Penis (tissue), 1 donor: ENCODE results near the gene RTN4IP1.

DNA sequence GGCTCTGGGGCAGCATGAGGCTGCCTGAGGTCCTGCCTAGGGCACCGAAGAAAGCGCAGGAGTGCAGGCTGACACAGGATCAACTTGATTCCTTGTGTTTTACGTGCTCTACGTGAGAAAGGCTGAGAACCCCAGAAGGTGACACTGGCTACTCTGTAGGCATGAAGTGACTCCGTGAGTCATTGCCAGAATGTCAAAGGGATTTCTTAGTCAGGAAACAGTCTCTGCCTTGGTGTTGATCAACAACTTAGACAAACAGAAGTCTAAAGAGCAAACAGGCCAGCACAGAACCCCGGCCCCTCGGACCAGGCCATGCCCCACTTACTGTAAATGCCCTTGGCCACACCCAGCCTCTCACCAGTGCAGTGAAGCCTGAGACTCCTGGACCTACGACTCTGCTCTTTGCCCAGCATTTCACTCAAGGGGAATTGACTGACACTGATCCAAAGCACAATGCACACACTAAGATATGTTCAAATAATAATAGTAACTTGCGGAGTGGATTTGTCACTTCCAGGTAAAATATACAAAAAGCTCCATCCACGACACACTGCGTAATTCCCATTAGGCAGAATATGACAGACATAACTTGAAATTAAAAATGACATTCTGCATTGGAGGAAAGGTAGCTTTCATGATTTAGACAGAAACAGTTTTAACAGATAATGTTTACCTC is 289.9 kb upstream of the PRDM1 start:
- PRO-cap = no peak

DNA sequence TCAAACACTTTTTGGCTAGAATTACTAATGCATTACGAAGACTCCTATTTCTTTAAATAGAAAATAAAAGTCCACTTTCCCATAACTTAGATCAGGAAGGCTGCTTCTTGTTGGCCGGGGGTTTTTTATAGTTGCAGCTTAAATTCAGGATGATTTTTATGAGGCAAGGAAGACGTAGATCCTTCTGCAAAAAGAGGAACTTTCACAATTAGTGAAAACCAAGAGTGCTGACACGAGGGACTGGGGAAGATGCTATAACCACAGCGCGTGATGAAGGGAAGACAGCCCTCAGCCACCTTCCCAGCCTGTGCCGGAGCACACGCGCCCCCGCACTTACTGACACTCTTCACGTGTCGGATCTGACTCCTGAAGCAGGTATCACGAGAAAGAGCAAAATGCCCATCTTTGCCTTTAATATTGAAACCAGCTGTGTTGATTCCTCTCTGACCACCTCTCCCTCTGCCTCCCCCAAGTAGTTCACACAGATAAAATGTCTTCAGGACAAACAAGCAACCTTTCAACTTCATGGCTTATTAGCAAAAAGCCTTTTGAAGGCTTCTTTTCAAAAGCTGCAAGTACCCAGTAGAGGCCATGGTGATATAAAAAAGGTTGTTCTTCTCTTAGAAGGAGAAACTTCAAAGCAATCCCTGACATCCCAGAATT is 205.9 kb upstream of the PRDM1 start:
- PRO-cap = no peak

DNA sequence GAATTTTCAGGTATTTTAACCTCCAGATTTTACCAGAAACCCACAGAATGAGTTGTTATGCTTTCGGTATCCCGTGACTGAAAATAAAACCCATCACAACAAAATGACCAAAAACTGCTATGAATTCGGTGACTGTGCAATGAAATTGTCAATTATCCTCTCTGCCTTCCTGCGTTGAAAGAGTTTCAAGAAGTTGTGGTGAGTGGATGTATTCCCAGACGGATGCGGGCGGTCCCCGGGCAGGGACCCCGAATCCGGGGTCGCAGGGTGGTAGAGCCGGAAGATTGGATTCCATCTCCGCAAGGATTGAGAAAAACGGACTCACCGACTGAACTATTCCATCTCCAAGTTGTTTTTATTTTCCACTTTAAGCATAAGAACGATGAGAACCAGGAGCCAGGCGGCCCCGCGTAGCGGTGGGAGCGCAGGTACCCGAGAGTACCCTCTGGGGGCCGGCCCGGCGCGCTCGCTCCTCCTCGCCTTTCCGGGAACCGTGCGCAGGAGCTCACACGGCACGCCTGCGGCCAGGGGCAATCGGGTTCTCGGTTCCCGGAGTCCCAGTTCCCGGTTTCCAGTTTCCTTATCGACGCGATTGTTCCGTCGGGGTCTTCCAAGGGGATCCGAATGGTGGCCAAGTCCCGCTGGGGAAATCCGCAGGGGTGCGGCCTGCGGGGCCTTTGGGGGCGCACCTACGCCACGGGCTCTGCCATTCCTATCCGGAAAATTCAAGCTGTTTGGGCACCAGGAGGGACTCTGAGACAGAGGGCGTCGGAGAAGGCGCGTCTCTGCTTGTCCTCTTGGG is 104.9 kb upstream of the PRDM1 start:
- PRO-cap = bidirectional peak, plus-strand start at position 733 of the sequence, minus-strand start at position 440 of the sequence

DNA sequence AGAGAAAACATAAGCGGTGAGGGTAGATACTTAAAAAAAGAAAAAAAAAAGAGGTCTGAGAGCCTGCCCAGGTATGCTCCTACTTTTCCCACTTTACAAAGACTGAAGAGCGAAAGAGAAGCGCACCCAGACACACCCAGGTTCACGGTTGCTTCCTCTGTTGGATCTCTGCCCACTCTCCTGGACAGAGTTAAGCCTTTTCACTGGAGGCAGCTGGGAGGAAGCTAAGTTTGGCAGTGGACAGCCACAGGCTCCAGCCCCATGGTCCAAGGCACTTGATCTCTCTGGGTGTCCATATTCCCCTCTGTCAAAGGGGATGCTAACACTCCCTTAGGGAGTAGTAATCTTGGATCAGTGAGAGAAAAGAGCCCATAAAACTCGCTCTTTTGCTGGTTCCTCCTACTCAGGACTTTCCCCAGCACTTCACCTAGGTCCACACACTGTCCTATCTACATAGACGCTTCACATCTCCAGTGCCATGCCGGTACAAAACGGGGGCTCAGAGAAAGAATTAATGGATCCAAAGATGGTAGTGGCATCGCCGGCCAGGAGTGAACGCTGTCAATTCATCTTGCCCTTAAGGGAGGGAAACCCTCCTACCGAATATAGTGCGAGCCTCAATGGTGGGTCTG is 100.6 kb upstream of the PRDM1 start:
- PRO-cap = no peak

DNA sequence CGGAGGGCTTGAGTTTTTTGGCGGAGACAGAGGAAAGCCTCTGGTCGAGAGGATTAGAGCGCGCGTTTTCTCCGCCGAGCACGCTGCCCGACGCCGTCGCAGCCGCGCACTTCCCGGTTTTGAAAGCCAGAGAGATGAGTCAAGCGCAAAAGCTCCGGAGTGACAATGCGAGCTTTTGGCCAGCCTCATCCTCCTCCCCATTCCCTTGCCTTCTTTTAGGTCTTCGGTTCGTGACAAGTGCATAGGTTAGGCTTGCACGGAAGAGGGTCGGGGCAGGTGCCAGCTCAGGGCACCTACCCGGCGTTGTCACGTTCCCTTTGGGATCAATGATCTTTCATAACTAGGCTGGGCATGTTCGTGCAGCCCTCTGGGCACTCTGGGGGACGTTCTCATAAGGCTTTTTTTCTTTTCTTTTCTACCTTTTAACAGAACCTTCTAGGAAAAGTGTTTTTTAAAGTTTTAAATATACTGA is 91.2 kb upstream of the PRDM1 start:
- PRO-cap = bidirectional peak, plus-strand start at position 223 of the sequence, minus-strand start at position 121 of the sequence

- PRO-cap = no peak
Measured at GRCh38 chr6:106086733-106087157, 609 bp downstream of the PRDM1 start.

GRCh38 chr6:106089641-106090591 is 3.8 kb downstream of the PRDM1 start:
- PRO-cap = no peak

- PRO-cap = no peak
Measured at GRCh38 chr6:106102911-106104101, 17.2 kb downstream of the PRDM1 start.

GRCh38 chr6:106510995-106511223 is 118.4 kb downstream of the RTN4IP1 start:
- PRO-cap = no peak

DNA sequence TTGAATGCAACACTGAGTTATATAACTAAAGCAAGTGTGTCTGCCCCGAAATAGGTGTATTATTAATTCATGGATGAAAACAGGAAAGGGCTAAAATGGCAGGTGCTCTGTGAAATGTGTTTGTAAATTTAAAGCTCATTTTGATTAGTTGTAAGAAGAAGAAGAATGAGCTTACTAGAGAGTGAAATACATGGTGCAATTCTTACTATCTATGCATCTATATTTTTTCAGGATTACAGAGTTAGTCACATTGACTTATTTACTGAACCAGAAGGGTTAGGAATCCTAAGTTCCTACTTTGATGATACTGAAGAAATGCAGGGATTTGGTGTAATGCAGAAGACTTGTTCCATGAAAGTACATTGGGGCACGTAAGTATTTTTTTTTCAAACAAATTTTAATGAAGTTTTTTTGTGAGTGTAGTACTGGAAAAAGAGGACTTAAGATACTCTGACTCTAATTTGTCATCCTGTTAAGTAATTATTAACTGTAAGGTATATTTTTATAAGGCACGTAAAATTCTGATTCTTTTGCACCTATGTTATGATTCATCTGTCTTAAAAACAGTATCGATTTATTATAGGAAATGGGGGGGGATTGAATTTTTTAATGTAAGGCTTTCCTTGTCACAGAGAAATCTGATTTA is 99.2 kb downstream of the RTN4IP1 start:
- PRO-cap = no peak

DNA sequence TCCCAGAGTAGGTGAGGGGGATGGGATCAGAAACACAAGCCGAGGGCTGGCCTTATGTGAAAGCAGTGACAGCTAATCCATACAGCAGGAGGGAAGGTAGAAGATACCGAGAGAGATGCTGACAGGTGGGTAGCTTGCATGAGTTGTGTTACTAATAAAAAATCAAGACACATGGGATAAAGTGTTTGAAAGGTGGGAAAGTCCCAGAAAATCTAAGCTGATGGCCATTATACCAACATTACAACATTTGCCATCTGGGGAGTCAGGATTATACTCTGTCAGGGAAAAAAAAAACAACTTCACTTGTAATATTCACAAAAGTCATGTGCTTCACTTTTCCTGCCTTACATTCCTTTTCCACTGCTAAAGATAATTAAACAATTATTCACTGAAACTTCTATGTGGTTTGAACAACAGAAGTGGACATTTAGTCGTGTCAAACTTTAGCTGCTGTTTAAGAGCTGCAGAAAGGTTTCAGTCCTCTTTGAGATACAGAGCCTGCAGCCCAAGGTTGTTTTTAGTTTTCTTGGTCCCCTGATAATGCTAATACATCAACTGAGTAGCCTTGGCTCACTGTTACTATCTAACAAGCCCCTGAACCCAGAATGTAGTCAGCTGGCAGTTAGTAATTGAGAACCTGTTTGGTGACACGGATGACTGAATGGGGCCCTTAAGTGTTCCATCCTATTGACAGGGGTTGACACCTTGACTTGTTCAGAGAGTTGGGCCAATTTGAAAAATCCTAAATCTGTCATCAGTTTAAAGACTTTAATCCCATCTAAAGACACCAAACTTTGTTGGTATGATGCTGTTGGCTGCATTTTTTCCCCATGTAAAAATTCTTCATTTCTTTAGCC is 3.0 kb downstream of the RTN4IP1 start:
- PRO-cap = no peak

- PRO-cap = bidirectional peak, plus-strand start at chr6:106629578, minus-strand start at chr6:106629496; bidirectional peak, plus-strand start at chr6:106629848, minus-strand start at chr6:106629819
Measured at GRCh38 chr6:106628908-106630121, at the start of gene RTN4IP1. Gene RTN4IP1, minus strand, starts transcription at chr6:106629498.

DNA sequence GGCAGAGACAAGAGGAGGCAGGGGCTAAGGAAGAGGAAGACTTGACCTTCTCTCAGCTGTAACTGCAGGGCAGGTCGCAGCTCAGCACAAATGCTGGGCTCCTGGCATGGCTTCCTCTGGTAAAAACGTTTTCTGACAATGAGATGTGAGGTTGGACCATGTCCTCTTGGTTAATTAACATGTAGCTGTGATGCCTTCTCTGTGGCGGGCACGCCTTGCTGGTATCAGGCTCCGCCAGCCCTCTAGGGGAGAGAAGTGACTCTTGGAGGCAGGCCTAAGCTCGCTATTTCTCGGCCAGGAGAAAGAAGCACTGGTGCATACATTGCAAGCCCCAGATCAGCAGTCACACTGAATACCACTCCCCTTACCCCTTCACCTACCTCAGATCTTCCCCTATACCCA is 64.9 kb downstream of the QRSL1 start:
- PRO-cap = no peak

DNA sequence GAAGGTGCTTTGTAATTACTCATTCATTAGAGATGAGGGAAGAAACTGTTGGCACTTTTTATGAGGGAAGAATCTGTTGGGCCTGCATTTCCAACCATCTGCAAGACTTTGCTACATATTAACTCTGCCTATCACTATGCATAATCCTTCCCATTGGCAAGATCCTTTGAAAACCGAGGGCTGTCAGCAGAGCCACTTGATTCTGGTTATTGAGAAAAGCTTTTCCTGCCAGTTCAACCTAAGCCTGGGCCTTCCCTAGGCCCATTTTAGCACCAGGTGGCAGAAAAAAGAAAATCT is 103.5 kb downstream of the CD24 start:
- PRO-cap = no peak

DNA sequence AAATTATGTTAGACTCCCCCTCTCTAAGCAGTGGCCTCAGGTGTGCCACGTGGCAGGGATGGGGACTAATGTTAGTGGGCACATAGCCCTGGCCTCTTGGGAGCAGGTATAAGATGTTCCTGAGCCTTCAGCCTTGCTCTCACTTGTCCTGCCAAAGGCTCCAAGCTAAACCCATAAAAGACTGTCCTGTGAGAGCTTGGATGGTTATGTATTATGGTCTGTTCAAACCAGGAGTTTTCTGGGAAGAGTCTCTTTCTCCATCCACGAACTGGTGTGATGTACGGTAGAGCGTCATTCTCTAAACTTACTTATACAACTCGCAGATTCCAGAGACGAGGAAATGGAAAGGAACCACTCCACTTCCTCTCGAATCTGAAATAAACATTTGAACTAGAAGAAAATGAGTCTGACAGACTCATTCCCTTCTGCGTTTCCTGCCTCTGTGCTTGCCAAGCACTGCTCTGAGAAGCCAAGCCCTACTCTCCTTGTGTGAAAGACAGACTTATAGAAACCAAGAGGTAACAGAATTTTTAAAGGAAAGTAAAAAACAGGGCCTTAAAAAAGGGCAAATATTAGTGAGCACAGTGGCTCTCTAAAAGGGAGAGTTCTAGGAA is 5.3 kb downstream of the SOBP start:
- PRO-cap = no peak

GRCh38 chr6:107550260-107551052 is 60.5 kb downstream of the SOBP start:
- PRO-cap = no peak

- PRO-cap = no peak
Measured at GRCh38 chr6:107657789-107658789, 166.0 kb downstream of the SCML4 start.

DNA sequence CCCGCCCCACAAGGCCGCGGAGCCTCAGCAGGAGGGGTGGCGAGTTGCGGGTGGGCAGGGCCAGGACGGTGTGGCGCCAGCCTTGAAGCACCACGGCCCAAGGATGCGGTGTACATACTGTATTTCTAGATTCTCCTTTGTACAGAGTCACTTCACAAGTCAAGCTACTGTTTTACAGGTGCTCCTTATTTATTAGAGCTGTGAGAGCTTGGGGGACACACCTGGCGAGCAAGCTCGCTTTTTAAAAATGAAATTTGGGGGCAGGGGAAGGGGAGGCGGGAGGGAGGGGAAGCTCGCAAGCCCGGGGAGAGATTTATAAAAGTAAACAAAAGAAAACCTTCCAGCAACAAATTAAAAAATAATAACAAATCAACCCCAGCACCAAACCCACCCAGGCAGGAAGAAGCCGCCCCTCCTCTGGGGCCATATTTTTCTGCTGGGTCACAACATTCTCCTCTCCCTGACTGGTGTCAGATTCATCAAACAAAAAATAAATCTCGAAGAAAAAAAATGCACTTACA is 164.4 kb downstream of the SCML4 start:
- PRO-cap = no peak

DNA sequence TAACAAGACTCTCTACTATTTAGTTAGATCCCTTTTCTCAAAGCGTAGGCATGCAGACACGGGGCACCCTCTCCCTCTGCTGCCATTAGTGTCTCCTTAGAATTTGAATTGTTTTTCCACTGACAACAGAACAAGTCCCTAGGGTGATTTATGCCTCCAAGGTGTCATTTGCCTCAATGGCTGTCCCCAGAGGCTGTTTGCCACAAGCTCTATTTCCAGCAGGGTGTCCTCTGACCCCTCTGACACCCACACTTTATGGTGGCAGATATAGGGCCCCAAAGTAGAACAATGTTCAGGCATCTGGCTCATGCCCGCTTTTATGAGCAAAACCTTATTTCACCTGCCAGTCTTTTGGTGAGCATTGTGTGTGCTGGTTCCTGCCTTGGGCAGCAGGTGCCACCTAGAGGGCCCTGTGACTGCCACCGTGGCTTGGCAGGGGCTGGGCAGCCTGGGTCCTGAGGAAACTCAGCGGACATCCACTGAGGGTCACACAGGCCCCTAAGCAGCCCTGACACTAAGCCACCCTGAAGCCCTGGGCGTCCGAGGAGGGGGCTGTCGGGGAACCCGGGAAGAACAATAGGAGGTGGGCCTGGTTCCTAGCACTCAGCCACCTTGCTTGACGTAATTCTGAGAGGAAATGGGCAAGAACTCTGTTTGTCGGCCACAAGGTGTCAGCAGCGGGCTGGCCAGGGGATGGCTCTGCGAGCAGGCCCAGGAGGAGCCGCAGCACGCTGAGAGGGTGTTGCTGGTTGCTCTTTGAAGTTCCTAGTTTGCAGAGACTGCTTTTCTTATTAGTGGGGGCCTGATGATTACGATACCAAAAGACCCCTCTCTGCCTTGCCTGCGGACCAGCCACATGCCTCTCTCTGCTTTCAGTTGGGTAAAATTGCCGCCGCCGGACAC is 149.0 kb downstream of the SCML4 start:
- PRO-cap = no peak

DNA sequence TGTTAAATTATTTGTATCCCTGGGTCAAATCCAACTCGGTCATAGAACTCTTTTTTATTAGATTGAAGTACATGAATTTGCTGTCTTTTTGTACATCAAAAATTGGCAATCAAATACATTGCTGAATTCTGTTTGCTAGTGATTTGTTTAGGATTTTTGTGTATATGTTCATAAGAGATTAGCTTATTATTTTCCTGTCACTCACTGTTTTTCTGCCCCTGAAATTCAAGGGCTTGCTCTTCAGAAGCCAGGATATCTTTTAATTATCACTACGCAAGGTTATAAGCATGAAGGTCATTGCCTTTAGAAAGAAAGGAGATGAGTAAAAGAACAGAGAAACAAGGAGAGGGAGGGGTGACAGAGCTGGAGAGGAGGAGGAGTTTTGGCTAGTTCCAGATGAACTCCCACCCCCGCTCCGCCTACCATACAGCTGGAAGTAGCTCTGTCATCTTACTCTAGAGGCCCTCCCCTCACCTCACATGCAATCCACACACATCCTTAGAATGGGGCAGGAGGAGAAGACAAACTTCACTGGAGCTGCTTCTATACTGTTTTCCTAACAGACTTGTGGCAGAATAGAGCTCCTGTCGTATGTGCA is 144.8 kb downstream of the SCML4 start:
- PRO-cap = no peak